AG09309 (cell line): ENCODE measurements around the genes C1QA and KDM1A.

DNA sequence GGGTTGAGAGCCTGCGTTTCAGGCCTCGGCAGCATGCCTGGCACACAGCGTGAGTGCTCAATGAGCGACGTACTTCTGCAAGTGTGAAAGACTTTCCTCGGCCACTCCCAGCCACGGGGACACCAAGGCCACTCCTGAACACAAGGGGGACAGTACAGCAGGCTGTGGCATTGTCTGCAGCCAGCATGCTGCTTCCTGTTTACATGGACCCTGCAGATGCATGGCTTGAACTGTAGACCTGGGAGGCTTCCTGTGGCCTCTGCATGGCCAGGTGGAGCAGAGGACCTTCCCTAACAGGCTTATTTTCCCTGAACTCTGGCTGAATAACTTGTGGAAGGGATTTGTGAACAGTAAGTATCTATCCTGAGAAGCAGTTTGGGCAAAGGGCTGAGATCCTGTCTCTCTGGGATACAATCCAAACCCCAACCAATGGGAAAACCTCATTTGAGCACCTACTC, 9.8 kb upstream of the HSPG2 start:
- RRBS, result no CpG with 5 or more reads among the region's 7 CpGs

- RRBS, result 17% methylated on average over 1 of the region's 28 CpGs
Measured at GRCh38 chr1:22025328-22025735, 23.9 kb downstream of the CELA3A start.

GRCh38 chr1:22078314-22078991, 25.9 kb downstream of the CDC42 start:
- RRBS, result no CpG with 5 or more reads among the region's 5 CpGs

- RRBS, result no CpG with 5 or more reads among the region's 2 CpGs
Measured at GRCh38 chr1:22084841-22085157, 32.3 kb downstream of the CDC42 start.

GRCh38 chr1:22129336-22129652, 13.6 kb downstream of the WNT4 start:
- RRBS, result no CpG with 5 or more reads among the region's 12 CpGs

GRCh38 chr1:22333210-22333409, 118.5 kb upstream of the ZBTB40 start:
- RRBS, result no CpG with 5 or more reads among the region's 1 CpG

DNA sequence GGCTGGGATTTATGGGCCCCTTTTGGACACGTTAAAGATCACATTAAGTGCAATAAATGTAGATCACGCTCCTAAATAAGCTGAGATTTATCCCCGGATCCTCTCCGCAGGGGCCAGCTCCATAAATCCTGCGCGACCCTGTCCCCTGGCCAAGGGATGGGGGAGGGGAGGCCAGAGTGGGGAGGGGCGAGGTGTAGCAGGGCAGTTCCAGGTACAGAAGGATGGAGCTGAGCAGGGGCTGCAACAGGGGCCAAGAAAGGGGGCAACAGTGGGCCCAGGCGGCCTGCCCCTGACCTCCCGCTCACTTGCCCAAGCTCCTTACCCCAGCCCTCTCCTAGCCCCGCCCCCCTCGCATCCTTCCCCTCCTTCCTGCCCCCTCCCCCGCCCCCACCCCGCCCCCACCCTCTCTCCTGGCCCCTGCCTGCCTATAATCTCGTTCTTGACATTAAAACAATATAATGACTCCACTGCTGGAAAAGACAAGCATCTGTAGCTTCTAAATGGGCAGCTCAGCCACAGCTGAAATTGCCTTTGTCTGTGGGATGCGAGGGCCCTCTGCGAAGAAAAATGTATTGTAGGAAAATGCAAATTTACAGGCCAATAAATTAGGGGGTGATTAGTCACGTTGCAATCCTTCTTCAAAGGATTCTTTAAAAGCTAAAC, 100.9 kb upstream of the ZBTB40 start:
- RRBS, result 79% methylated on average over 2 of the region's 17 CpGs

DNA sequence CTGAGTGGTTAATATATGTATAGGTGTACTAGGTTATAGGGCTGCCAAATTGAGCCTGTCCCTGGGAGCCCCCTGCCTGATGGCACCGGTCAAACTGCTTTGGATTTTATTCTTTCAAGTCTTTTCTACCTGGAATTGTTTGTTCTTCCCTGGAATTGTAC, 1.2 kb downstream of the ZBTB40 start:
- RRBS, result no CpG with 5 or more reads among the region's 1 CpG

DNA sequence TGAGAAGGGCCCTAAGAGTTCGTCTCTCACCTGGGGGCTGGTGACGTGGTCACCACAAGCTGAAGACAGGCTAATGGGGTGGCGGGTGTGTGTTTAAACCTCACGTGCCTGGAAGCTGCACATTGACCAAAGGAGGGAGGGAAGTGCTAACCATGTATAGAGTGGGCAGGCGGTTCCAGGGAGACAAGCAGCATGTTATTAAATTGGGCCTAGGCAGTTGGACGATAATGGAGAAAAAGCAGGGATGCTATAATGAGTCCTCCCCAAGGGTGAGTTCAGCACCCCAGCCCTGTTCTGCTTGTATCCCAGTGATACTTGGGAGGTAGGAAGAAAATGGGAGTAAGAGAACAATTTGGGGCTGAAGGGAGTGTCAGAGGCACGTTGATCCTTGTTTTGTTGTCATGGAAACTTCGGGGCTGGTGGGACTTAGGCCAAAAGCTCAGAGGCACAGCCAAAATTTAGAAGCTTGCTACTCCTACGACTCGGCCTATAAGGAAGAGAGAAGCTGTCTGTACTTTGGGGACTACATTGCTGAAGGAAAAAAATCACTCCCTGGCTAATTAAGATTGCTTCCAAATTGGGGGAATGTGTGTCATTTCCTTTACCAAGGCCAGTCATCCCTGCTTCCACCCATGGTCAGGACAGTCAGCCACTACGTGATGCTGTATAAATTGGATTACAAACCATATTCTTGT, 33.2 kb upstream of the EPHA8 start:
- RRBS, result no CpG with 5 or more reads among the region's 11 CpGs

GRCh38 chr1:22636102-22636976, at the start of gene C1QA:
C1QA (plus strand) TSS chr1:22636628.
- RRBS, result no CpG with 5 or more reads among the region's 7 CpGs

DNA sequence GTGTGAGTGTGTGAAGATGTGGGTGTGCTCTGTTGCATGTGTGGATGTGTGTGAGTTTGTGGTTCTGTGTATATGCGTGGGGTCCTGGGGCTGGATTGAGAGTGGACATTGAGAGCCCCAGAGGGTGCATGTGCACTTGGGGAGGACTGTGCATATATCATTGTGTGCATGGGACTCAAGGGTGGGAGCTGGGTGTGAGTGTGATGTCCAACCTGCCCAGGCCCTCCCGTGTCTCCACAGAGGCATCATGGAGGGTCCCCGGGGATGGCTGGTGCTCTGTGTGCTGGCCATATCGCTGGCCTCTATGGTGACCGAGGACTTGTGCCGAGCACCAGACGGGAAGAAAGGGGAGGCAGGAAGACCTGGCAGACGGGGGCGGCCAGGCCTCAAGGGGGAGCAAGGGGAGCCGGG, 947 bp downstream of the C1QA start:
- RRBS, result no CpG with 5 or more reads among the region's 10 CpGs

DNA sequence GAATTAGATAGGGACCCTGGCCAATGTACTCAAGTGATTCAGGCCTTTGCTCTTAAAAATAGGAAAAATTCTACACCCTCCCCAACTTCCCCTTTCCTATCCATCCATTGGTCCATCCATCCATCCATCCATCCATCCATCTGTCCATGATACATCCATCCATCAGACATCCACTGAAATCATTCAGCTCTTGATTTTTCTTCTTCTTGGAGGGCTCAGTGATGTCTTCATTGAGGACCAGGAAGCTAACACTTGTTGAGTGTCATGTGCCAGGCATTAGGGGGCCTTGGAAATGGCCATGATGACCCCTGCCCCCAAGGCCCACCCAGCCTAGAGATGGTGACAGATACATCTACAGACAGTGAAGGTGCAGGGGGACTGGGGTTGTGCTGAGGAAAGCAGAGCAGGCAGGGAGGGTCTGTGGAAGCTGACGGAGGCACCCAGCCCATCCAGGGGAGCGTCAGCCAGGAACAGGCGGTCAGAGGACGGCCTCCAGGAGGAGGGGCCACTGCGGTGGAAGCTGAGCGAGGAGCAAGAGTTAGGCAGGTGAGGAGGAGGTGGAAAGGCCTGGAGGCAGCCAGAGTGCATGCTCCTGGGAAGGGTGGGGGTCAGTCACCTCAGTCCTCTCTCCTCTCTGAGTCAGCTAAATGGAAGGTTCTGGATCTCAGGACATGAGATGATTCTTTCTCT, 82.0 kb downstream of the EPHB2 start:
- RRBS, result no CpG with 5 or more reads among the region's 6 CpGs

DNA sequence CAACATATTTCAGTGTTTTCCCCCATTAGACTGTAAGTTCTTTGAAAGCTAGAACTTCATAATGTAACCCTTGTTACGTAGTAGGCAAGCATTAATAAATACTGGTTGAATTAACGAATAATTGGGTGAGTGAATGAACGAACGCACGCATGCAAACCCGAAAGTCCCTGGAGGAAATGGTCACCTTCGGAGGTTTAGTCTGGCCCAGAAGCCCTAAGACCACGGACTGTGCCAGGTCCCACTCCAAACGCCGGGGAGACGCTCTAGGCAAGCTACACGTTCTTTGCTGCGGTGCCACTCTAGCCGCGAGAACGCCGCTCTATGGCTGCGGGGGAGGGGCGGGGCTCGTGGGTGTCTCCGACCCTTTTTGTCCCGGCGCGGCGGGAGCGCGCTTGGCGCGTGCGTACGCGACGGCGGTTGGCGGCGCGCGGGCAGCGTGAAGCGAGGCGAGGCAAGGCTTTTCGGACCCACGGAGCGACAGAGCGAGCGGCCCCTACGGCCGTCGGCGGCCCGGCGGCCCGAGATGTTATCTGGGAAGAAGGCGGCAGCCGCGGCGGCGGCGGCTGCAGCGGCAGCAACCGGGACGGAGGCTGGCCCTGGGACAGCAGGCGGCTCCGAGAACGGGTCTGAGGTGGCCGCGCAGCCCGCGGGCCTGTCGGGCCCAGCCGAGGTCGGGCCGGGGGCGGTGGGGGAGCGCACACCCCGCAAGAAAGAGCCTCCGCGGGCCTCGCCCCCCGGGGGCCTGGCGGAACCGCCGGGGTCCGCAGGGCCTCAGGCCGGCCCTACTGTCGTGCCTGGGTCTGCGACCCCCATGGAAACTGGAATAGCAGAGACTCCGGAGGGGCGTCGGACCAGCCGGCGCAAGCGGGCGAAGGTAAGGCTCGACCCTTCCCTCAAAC, at the start of gene KDM1A:
Gene KDM1A, plus strand, starts transcription at position 395 of the 899 bp plus-strand sequence.
- RRBS, result 2% methylated on average over 29 of the region's 95 CpGs

DNA sequence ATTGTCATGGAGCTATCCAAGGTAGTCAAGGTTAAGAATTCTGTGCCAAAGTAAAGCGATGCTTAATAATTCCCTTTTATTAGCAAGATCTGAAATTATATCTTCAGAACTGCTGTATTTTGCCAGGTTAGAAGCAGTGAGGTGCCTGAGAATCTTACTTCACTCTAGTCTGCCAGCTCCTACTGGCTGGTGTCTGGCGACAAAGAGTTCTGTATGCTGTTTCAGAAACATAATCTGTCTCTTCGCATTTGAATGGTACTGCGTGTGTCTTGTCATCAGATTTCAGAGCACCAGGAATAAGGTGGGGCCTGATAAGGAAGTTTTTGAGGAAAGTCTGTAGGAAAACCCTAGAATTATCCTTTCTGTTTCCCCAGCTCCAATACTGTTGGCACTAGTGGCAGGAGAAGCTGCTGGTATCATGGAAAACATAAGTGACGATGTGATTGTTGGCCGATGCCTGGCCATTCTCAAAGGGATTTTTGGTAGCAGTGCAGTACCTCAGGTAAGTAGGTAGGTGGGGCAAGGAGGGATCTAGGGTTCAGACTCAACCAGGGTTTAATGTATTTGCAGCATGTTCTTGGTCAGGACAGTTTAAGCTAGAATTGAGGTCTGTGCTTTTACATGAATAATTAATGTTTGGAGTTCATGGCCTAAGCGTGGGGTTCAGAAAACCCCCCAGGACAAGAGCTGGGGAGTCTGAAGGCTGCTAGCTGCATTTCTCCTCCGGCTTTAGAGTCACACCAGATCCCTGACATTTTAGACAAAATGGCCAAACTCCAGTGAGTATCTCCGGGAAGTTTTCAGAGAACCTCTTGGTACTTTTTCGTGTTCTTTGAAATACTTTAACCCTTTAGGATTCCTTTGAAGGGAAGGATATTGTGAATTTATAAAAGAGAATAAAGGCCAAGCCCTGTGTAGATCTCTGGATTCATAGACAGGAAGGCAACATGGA, 62.1 kb downstream of the KDM1A start:
- RRBS, result 71% methylated on average over 1 of the region's 10 CpGs

GRCh38 chr1:23177201-23178316, 39.7 kb downstream of the HTR1D start:
- RRBS, result 3% methylated on average over 30 of the region's 69 CpGs

GRCh38 chr1:23290709-23291212, 53.3 kb downstream of the HNRNPR start:
- RRBS, result no CpG with 5 or more reads among the region's 5 CpGs

DNA sequence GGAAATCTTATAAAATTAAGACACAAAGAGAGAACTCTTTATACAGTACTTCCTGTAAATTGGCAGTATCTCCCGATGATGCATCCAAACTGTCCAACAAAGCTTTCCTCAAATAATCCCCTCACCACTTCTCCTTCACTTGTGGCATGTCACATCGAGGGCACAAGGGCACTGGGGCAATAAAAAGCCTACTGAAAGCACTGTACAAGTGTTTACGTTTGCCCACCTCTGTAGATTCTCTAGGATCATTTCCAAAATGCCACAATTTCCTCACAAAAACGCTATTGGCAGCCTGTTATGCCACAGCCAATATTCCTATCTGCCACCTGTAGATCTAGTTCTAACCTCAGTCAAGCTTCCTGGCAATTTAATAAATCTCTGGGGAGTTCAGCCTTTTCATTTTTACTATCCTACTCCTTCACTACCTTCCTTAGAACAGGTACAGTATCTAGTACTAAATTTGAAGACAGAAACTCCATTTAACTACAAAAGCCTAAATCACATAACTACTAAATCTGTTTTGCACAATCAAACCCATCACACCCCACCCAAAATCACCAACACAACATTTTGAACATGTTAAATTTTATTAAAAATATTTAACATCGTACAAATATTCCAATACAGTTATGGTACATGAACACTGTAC, 39.8 kb downstream of the HNRNPR start:
- RRBS, result no CpG with 5 or more reads among the region's 5 CpGs

DNA sequence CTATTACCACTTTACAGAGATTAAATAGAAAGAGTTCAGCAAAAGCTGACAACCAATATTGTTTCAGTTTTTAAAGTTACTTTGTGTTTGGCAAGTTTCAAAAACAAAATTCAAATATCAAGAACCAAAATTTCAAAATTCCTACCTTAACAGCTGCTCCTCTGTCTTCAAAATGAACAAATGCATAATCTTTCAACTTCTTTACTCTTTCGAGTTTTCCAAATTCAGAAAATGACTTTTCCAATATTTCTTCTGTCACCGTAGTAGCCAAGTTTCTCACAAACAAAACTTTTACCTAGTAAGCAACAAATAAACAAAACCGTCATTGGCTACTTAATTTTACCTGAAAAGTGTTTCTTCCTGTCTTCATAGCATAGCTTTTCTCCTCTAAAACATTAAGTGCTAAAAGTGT, 30.7 kb downstream of the HNRNPR start:
- RRBS, result no CpG with 5 or more reads among the region's 3 CpGs

DNA sequence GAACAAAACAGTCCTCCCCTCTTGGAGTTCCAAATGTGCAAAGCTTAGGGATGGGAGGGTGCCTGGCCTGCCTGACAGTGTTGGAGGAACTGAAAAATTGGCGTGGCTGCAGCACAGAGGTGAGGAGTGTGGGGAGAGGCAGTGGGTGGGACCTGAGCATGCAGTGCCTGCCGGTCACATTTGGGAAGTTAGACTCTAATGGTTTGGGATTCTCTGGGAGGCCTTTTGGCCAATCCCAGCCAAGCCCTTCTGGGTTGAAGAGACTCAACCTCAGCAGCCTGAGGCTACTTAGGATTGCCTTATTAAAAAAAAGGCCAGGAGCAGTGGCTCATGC, 2.3 kb upstream of the TCEA3 start:
- RRBS, result no CpG with 5 or more reads among the region's 2 CpGs

- RRBS, result no CpG with 5 or more reads among the region's 3 CpGs
Measured at GRCh38 chr1:23533046-23533501, 2.0 kb upstream of the E2F2 start.